Umbilical cord (tissue), 2 donors: ENCODE measurements around a stretch of chr12.

GRCh38 chr12:93127058-93128548 lies 198.5 kb upstream of the EEA1 start:
- RAMPAGE, long total RNA = no peak

GRCh38 chr12:93139030-93139482 lies 210.0 kb upstream of the EEA1 start:
- RAMPAGE, long total RNA = no peak

DNA sequence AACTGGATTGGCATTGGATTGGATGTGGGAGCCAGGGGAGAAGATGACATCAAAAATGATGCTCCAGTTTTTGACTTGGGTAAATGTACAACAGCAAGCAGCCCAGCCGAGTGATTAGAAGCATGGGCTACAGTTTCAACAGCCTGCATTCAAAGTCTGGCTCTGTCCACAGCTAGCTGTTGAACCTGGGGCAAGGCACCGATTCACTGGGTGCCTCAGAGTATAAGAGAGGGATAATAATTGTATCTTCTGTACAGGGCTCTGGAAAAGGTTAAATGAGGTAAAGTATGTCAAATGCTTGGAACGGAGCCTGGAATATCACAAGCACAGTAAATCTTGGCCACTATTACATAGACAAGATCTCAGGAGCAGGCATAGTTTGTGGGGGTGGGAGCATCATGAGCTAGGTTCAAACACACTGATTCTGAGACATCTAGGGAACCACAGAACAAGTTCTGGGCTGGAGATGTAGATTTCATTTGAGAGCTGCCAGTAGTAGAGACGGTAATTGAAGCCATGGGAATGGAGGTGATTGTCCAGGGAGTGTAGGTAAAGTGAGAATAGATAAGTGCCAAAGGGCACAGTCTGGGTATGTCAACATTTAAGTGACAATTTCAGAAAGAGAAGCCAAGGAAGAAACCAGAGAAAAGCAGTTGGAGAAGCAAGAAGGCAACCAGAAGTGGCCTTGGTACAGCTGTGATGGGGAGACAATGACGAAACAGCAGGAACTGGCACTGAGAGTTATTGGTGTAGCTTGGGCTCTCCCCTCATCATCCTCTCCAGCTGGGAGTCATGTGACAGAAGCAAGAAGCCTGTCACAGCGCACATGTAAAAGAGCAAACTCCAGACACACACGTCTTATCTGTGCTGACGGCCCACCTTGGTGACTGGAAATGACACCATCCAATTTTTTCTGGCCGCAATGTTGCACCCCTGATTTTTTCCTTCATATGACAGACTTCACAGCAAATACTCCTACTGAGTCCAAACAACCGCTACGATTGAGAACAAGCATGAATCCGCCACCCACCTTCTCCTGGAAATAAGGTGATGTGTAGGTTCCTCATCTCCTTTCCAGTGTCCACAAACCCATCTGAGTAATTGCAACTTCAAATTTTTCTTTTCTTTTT lies 203.4 kb upstream of the NUDT4 start:
- RAMPAGE, long total RNA = no peak

- RAMPAGE, long total RNA = no peak
Measured at GRCh38 chr12:93201907-93202437, 175.8 kb upstream of the NUDT4 start.

DNA sequence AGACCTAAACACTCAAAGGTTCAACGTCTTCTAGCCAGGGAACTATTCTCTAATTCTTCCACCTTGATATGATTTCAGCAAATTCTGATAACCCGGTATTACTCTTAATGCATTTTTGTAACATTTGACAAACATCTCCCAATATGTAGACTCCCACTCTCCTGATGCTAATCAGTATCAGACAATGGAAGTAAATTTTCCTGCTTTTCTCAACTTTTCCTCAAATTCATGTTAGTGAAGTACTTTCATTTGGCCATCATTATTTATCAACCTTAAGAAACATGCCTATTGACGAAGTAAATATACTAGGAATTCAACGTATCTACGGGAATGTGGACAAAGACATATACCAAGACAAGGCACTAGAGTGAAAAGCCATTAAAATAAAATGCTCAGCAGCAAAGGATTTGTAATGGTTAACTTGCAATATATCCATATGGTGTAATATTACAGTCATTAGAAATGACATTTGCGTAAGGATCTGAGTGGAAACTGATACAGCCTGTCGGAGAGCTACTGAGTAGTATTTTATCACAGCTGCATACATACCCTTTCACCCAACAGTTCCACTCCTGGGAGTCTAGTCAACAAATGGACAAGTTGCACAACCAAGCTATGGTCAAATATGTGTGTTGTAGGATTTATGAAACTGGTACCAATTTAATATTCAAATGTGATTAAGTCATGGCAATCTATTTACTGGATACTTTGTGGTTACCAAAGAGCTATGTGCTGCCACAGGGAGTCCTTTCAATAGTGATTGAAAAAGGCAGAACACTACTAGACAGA lies 26.4 kb downstream of the NUDT4 start:
- RAMPAGE, long total RNA = no peak

DNA sequence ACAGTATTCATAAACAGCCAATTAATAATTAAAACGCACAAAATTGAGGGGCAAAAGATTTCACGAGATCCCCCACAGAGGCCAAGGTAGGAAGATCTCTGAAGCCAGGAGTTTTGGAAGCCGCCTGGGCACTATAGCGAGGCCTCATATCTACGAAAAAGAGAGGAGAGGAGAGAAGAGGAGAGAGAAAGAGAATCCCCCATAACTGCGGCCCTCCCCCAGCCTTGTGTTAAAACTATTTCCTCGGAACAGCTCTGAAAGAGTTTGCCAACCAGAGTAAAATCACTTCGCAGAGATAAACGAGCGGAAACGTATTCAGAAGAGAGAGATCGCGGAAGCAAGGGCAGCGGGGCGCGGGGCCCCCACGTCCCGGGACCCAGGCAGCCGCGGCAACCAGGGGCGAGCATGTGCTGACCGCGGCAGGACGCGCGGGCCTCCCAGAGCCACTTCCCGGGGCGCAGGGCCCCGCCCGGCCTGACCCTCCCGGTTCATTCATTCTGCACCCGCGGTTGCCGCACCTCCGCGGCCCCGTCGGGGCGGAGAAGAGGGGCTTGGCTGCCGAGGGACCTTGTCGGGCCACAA lies 784 bp downstream of the UBE2N start:
- RAMPAGE, long total RNA = no peak

DNA sequence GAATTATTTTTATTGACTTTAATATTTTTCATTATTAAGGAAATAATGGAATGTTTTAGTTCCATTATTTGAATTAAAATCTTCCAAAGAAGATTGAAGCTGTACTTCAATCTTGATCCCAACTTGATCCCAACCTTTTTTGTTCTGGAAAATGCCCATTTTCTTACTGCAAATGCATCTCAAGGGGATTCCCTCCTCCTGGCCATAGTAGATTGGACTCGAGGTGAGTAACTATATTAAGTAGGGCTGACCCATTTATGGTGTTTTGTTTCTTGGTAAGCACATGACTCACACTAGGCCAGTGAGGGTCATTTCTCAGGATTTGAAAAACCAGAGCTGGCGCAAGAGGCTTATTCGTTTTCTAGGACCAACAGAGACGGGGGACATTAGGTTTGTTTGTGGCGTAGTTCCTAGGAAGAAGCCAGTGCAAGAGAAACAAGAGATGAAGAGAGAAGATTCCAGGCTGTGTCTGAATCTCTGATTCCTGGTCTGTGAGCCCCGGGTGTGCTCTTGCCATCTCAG lies 51.4 kb downstream of the MRPL42 start:
- RAMPAGE, long total RNA = no peak

- RAMPAGE, long total RNA = no peak
Measured at GRCh38 chr12:93569320-93570113, 3.0 kb upstream of the SOCS2 start.

DNA sequence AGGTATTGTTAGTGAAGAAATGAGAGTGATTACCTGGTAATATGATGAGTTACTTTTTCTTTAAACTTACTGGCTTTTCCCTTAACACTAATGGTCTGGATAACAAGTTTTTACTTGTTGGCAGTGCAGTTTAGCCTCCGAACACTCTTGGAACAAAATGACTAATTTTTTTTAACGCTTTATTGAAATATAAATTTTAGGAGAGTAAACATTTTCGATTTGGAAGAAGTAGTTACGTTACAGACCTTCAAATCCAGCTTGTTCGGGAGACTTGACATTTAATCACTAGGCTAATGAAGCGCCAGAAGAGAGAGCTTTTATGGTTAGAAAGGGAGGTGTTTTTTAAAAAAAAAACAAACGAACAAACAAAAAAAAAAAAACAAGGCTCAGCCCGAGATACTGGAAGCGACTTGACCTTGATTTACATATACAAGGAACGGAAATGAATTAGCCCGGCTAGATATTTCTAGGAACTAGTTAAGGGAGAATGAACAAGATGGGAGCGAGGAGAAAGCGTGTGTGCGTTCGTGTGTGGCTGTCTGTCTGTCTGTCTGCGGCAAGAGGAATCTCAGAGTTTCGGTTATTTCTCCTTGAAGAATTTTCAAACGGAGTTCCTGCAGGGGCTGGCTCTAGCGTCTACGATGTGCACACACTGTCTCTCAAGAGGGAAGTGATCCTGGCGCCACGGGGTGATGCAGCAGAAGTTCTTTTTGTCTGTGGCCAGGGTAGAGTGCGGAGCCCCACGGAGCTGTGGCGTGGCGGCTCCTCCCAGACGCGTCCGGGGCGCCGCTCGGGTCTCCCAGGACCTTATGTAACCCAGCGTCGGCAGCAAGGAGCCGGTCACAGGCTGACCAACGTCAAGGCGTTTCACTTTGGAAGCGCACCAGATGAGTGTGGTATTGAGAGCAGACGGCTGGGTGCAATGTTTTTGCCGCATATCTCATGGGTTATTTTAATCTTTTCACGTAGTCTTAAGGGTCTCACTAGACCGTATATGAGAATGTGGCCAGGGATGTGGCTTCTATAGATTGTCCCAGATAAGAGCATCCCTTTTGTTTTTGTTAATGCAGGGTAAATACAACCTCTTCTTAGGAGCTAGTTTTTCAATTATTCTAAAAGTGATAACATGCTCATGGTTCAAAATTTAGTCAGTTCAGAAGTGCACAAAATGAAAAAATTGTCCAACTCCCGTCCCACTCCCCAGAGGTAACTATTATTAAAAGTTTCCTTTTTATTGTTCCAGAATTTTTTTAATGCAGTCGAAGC lies 18.9 kb downstream of the SOCS2 start:
- RAMPAGE, long total RNA = no peak

- RAMPAGE, long total RNA = no peak
Measured at GRCh38 chr12:93740789-93741486, 63.8 kb downstream of the CRADD start.

- RAMPAGE, long total RNA = no peak
Measured at GRCh38 chr12:93743061-93743890, 66.1 kb downstream of the CRADD start.

DNA sequence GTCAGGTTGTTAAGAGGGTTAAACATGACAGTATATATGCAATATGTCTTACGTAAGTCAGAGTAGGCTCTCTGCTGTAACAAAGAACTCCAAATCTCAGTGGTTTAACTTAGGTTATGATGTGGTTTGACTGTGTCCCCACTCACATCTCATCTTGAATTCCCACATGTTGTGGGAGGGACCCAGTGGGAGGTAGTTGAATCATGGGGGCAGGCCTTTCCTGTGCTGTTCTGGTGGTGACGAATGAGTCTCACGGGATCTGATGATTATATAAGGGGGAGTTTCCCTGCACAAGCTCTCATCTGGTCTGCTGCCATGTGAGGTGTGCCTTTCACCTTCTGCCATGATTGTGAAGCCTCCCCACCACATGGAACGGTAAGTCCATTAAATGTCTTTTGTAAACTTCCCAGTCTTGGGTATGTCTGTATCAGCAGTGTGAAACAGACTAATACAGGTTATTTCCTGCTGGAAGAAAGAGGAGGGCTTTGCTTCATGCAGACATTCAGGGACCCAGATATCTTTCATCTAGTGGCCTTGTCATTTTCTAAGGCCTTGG lies 96.0 kb downstream of the CRADD start:
- RAMPAGE, long total RNA = no peak

DNA sequence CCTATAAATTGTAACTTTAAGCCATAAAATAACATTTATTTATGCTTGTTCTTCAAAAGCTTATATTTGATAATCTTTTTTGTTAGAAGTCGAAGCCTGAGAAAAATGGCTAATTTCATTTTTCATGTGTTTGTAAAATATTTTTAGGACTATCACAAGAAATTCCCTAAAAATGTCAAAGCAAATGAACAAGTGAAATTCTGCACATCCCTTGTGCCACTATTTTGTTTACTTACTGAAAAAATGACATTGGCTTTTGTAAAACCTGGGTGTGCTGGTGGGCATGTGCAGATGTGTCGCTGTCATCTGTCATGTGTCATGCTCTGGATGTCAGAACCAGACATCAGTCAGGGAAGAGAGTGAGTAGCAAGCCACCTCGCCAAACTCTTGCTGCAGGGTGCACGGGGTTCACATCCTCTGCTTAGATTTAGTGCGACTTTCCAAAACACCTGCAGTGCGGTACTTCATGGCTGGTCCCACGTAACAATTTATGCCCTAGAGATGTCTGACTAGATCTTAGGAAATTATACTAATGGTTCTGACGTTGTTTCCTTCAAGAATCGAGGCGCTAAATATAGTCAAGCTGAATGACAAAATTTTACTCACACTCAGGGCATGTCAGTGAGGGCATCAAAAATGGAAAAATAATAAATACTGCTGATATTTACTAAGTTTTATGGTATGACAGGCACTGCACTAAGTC lies 106.6 kb downstream of the CRADD start:
- RAMPAGE, long total RNA = no peak

DNA sequence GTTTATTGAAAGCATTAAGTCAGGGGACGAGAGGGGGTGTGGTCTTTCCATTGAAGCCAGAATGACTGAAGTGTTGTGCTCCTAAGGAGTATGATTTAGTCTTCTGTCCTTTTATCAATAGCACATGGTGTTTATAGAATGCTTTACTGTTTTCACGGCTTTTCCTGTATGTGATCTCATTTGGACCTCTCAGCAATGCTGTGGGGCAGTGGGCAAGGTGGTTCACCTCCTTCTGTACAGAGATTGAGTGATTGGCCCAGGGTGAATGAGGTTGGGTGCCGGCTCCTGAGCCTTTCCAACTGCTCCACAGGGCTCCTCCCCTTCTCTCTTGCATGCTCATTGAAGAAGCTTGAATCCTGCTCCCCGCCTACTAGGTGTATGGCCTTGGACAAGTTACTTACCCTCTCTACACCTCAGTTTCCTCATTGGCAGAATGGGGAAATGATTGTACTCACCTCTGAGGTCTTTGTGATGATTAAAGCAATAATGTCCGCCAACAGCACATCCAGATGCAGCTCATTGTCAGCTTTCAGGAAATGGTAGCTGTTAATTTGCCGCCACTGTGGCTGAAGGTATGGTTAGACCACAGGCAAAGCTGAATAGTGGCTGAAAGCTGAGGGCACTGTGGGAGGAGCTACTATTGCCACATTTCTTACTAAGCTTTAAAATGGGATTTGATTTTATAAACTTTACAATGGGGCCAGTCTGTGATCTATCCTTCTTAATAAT lies 174.0 kb downstream of the CRADD start:
- RAMPAGE, long total RNA = no peak

DNA sequence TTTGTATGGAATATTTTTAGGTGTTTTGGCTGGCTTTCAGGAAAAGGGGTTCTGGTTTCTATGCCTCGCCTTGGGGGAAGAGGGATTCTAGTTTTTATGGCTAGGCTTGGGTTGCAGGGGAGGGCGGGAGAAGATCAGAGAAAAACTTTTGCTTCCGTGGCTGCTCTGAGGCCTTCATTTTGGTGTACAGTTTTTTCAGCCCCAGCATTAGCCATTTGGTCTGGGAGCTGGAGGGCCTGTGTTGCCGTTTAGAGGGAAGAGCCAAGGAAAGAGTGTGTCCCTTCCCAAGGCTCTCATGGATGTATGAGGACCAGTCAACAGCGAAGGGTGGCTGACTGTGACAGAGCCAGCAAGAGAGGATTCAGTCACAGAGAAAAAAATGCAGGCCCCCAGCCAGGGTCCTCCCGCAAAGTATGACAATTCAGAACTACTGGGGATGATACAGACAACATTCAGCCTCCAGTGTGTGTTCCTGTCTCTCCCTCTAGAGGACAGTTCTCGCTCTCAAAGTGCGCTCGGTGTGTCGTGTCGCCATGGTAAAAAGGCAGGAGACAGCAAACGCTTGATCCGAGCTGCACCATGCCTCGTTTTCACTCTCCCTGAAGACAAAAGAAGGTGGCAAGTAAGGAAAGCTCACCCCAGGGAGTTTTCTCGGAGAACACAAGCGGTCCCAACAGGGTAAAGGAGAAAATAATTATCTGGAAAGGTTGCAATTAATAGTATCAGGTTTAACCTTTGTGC lies 157.4 kb upstream of the PLXNC1 start:
- RAMPAGE, long total RNA = no peak

DNA sequence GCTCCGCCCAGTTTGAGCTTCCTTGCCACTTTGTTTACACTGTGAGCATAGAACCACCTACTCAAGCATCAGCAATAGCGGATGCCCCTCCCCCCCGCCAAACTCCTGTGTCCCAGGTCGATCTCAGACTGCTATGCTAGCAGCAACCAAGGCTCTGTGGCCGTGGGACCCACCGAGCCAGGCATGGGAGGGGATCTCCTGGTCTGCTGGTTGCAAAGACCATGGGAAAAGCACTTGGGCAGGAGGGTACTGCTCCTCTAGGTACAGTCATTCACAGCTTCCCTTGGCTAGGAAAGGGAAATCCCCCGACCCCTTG lies 140.5 kb upstream of the PLXNC1 start:
- RAMPAGE, long total RNA = no peak

GRCh38 chr12:94186819-94187349 lies 38.5 kb downstream of the PLXNC1 start:
- RAMPAGE, long total RNA = no peak

GRCh38 chr12:94511426-94511825 lies 51.8 kb upstream of the CEP83 start:
- RAMPAGE, long total RNA = no peak

- RAMPAGE, long total RNA = no peak
Measured at GRCh38 chr12:94621649-94622159, 28.7 kb downstream of the TMCC3 start.

GRCh38 chr12:94673653-94674141 lies 23.3 kb upstream of the TMCC3 start:
- RAMPAGE, long total RNA = no peak